Heart (tissue), 3 donors: ENCODE measurements around the genes CDC42SE1, MLLT11, PIP5K1A and PI4KB.

DNA sequence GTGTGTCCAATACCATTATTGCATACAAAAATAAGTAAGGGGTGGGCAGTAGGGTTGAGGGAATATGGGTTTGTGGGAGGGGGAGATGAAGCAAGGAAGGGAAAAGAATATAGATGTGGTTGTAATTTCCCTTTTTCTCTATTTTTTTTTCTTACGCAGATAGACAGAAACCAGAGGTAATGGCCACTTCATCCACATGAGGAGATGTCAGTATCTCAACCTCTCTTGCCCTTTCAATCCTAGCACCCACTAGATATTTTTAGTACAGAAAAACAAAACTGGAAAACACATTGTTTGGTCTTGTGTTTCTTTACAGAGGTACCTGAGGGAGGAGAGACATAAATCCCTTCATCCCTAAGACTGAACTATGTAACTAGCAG, 2.7 kb downstream of the C1orf56 start:
- RAMPAGE, long total RNA, 2 experiments, result no peak in any of the 2 experiments

DNA sequence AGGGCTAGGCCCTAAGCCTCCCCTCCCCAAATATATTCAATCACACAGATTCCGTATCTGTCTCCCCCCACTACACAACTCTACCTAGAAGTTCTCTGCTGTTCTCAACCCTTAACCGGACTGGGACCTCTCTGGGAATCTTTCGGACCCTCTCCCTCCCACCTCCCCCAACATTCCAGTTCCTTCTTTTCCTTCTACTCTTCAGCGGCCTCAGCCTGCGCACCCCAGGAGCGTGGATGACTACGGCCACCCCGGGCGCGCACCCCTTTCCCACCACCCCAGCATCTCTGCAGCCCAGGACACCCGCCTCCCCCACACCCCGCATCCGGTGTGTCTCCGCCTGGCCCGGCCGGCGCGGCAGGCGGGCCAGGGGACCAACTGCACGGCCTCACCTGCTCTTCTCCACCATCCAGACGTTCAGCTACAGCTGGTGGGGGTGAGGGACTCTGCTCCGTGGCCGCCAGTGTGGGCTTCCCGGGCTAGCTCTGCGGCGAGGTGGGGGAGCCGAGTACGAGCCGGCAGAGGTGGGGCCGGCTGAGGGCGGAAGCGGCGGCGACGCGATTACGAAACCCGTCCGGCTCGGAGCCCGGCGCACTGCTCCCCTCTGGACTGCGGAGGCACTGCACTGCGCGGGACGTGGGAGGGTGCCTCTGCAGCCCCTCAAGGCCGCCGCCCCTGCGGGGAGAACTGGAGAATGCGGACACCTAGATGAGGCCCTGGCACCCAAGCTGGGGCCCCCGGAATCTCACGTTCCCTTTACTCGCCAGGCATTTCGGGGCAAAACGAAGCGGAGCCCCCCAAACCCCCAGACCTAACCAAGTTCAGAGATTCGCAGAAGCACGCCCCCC, at the start of gene CDC42SE1:
CDC42SE1 (minus strand) TSS at position 536 of the 848 bp plus-strand sequence.
- RAMPAGE, long total RNA, 2 experiments, result start-site peak on the minus strand in 2 of 2 experiments, centred at positions 510 to 511 of the sequence, 838 to 1,173 reads per replicate

DNA sequence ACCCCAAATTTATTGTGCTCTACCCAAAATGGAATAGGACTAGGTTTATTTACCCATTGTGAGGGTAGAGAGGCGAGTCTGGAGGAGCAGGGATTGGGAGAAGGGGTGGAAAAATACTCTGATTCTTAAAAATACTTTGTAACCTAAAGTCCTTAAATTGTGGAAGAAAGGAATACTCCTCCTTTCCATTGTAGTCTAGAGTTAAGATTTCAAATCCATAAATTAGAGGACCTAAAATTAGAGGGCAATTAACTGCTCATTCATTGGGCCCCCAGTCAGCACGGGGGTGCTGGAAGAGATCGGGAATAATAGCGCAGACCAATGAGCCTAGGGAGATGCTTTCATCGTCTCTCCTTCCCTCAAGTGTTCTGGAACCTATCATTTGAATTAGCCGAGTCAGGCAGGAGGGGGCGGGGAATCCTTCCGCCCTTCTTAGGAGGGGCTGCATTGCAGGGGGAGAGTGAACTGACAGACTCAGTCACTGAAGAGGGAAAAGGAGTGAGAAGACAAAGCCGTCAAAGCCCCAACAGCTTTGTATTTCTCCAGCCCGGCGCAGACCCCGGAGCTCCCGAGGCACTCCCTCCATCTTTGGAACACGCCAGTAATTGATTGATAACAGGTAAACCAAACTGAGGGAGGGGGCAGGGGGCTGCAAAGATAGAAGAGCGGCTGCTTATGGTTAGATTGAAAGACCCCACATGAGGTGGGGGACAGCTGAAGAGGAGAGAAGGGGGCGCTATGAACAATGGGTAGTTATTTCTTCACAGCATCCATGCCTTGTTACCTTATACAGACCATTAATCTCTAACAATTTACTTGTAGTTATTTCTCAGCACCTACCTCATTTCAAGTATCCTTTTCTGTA, at the start of gene MLLT11:
MLLT11 (plus strand) TSS at position 463 of the 865 bp plus-strand sequence.
- RAMPAGE, long total RNA, 2 experiments, result start-site peak on the plus strand in 2 of 2 experiments, centred at positions 433 to 485 of the sequence, 291 to 1,512 reads per replicate

DNA sequence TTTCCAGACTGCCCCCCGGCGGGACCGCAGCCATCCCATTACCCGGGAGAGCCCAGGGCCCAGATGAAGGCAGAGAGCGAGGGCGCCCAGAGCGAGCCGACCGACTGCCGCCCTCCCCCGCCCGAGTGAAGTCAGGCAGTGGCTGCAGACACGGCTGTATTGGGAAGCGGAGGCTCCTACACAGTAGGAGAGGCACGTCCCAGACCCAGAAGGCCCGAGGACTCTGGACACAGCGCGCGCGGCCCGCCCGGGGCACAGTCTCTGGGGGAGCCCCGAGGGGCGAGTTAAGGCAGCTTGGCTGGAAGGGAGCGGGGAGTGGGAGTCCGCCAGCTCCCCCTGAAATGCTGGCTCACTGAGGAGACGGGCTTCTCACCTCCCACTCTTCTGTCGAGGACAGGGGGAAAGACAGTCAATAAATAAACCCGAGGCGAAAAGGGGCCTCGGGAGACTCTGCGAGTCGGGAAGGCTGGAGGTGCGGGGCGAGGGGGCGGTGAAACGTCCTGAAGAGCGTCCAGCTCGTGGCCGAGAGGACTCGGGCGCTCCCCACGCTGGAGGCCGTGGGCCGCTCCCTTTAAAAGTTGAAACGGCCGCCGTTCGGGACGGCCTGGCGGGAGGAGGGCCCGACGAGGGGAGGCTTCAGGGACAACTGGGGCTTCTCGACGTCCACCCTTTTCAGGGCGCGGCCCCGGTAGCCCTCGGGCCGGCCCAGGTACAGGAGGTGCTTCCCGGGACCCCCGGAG, 14.3 kb downstream of the SEMA6C start:
- RAMPAGE, long total RNA, 2 experiments, result no peak in any of the 2 experiments

DNA sequence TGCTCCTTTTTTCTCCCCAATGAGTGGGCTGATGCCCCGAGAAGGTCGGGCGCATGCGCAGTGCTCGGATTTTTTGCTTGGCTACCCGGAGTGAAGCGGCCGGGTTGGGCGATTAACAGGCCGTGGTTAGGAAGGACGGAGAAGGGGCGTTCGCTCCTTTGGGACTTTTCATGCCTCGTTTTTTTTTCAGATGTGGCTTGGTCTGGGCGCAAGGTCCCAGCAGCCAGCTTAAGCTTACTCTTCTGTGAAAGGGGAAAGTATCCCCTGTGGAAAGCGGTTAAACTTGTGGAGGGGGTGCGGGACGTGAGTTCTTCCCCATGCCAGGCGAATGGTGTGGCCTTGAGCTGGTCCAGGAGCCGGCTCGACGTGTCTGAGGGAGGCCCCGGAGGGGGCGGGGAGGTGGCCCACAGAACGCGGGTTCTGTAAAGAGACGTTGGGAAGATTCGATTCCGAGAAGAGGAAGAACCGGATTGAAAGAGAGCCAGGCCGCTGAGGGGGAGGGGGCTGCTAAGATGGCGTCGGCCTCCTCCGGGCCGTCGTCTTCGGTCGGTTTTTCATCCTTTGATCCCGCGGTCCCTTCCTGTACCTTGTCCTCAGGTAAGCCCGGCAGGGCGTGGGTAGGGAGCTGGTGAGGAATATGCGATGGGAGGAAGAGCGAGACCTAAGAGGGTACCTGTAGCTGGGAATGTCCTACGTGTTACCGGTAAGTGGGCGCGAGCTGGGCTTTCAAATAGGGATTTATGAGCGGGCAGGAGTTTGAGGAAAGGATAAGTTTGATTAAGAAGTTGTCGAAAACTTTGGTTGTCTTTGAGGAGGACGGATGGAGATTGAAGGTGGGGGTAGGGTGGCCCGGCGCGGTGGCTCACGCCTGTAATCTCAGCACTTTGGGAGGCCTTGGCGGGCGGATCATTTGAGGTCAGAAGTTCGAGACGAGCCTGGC, at the start of gene PIP5K1A:
PIP5K1A (plus strand) TSS at position 68 of the 940 bp plus-strand sequence.
- RAMPAGE, long total RNA, 2 experiments, result start-site peak on the plus strand in 2 of 2 experiments, centred at positions 106 to 107 of the sequence, 88 to 662 reads per replicate

- RAMPAGE, long total RNA, 2 experiments, result no peak in any of the 2 experiments
These were observed 11.3 kb downstream of the PSMD4 start for GRCh38 chr1:151265796-151266262.

DNA sequence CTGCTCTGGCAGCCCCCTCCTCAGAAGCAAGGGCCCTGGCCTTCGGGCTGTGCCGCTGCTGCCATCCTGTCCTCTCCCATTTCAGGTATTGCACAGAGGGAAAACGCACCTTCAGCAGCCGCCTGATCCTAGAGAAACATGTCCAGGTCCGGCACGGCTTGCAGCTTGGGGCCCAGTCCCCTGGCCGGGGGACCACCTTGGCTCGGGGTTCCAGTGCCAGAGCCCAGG, 8.2 kb downstream of the ZNF687 start:
- RAMPAGE, long total RNA, 2 experiments, result no peak in any of the 2 experiments

DNA sequence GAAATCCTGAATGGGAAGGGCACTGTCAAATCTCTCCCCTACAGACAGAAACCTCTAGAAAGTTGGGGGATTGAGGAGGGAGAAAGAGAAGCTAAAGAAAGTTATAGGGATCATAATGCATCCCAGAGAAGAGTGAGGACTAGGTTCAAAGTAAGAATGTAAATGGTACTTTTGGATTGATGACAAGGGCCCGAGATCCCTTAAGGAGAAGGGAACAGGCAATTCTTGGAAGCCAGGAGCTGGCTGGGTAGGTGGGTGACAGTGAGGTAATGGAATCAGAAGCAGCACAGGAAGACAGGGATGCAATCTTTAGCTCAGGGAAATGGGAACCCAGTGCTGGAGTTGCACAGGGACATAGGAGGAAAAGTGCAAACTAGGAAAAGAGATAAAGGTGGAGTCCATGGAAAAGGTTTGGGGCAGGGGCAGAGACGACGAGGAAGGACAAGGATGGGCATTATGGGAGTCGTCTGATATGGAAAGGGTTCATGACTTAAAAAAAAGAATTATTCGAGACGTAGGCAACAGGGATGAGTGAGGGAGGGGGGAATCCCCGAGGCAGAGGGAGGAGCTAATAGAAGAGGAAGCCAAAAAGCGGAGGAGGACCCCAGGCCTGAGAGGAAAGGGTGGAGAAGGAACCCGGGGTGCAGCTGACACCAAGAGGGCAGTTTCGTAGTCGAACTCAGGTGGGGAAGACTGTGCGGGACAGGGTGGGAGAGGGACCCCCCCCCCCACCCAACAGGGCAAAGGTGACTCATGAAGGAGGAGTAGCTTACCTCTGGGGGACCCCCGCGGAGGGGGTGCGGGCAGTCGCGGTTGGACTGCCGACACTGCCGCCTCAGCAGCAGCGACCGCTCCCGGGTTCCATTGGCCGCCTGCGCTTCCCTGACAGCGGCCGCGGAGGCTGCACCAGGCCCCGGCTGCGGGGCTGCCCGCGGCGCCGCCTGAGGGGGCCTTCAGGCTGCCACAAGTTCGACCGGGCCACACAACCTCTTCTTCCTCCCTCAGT, at the start of gene PI4KB:
PI4KB (minus strand) TSS at position 919 of the 1,006 bp plus-strand sequence.
- RAMPAGE, long total RNA, 2 experiments, result start-site peak on the minus strand in 1 of 2 experiments, centred at position 913 of the sequence, 192 reads per replicate

GRCh38 chr1:151405816-151406260, 6.5 kb downstream of the PSMB4 start:
- RAMPAGE, long total RNA, 2 experiments, result no peak in any of the 2 experiments

- RAMPAGE, long total RNA, 2 experiments, result no peak in any of the 2 experiments
These were observed 2.3 kb upstream of the CGN start for GRCh38 chr1:151508907-151509310.

DNA sequence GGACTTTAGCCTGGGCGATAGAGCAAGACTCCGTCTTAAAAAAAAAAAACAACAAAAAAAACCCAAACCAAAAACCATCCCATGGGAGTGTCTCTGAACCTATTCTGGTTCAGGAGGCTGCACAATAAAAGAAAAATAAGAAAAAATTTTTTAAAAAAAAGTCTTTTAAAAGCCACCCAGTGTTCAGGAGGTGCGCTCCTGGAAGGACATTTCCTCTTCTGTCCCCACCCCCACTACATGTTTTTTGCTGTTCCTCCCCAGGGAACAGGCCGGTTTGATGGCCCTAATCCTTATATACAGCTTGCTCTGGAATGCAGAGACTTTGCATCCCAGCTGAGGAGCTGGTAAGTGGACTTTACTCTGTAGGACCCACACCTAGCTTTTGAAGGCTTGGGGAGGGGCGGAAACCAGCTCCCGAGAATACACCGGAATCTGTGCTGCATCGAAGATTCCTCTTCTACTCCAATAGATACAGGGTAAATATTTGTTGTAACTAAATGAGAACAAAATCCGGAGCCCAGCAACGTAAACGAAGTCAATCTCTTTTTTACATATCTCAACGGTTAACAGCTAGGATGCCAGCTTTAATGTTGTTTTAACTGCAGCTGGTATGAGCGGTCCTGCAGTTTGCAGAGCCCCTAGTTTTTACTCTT, 1.2 kb upstream of the CGN start:
- RAMPAGE, long total RNA, 2 experiments, result no peak in any of the 2 experiments

- RAMPAGE, long total RNA, 2 experiments, result no peak in any of the 2 experiments
These were observed 2.7 kb downstream of the CGN start for GRCh38 chr1:151513480-151514597.

DNA sequence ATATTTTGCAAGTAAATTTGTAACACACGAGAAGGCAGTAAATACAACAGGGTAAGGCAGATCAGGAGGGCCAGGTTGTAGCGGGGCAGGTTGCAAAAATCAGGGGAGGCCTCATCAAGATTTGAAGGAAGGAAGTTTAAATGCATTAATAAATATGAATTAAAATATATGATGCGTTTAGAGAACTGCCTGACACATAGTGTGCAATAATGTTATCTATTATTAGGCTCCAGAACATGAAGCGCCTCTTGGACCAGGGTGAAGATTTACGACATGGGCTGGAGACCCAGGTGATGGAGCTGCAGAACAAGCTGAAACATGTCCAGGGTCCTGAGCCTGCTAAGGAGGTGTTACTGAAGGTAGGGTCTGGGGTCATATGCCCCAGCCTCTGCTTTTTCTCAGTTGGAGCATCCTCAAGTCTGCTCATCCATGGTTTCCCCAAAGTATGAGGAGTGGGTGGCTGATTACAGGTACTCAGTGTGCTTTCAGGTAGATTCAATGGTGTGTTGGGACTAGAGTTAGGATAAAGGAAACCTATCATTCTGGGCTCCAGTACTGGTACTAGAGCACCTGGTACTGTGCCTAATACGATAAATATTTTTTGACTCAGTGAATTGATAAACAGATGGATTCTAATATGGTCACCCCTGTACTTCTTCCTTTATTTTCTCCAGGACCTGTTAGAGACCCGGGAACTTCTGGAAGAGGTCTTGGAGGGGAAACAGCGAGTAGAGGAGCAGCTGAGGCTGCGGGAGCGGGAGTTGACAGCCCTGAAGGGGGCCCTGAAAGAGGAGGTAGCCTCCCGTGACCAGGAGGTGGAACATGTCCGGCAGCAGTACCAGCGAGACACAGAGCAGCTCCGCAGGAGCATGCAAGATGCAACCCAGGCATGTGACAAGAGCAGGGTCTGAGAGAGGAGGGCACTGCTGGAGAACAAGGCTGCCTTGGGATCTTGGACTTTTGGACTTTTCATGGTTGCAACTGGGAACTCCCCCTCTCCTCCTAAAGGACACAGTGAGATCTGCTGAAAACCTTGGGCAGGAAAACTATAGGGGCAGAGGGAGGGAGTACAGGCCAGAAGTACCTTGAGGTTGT, 13.2 kb downstream of the CGN start:
- RAMPAGE, long total RNA, 2 experiments, result no peak in any of the 2 experiments

GRCh38 chr1:151574877-151575476, 34.9 kb downstream of the TUFT1 start:
- RAMPAGE, long total RNA, 2 experiments, result no peak in any of the 2 experiments

GRCh38 chr1:151612664-151613228, 896 bp downstream of the SNX27 start:
- RAMPAGE, long total RNA, 2 experiments, result no peak in any of the 2 experiments

- RAMPAGE, long total RNA, 2 experiments, result no peak in any of the 2 experiments
These were observed 8.5 kb downstream of the SNX27 start for GRCh38 chr1:151620248-151620780.

DNA sequence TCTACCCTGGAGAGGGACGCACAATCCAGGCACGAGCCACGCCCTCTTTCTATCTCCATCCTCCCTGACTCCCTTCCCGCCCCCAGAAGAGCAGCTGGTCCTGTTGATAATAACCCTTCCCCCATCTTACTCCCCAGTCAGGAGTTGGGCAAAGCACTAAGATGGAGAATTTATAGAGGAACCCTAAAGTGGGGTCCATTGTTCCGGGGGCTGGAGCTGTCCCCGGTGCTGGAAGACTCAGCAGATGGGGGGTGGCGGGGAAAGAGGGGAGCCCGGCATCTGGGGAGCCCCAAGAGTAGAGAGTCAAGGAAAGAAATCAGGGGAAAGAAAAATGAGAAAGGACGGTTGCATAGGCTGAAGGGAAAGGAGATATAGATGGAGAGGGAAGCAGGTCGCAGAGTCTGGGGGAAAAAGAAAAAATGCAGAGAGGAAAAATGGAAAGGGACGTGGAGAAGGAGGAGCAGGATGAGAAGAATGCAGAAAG, 327 bp upstream of the CELF3 start:
- RAMPAGE, long total RNA, 2 experiments, result no peak in any of the 2 experiments

- RAMPAGE, long total RNA, 2 experiments, result no peak in any of the 2 experiments
These were observed 8.2 kb downstream of the RIIAD1 start for GRCh38 chr1:151729469-151729989.

DNA sequence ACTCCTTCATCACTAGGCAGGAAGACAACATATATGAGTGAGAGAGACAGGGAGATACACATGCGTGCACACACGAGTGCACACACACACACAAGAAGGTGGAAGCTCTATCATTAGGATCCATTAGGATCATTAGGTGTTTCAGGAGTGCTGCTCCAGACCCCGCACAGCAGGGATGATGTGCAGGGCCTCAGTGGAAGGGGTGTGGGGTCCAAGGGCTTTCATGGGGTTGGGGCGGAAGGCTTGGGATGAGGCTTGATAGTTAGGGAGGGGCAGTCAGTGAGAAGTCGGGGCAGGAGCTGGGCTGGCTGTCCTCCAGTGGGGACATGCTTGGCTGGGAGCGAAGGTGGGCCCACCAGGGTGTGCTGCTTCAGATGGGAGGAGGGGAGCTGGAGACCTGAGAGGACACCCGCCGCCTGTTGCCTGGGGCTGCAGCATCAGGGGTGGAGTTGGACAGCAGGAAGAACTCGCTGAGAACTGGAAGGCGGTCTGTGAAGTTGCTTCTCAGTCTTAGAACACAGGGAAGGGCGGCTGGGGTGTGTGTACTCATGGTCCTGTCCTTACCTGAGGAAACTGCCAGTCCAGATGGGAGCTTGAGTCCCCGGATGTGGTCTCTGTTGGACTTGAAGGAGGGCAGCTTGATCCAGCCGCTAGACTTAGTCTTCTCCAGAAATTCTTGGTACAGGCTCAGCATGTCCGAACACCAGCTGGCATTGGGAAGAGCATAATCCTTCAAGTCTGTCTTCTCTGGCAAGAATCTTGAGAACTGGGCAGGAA, 1.6 kb downstream of the THEM5 start:
- RAMPAGE, long total RNA, 2 experiments, result no peak in any of the 2 experiments

DNA sequence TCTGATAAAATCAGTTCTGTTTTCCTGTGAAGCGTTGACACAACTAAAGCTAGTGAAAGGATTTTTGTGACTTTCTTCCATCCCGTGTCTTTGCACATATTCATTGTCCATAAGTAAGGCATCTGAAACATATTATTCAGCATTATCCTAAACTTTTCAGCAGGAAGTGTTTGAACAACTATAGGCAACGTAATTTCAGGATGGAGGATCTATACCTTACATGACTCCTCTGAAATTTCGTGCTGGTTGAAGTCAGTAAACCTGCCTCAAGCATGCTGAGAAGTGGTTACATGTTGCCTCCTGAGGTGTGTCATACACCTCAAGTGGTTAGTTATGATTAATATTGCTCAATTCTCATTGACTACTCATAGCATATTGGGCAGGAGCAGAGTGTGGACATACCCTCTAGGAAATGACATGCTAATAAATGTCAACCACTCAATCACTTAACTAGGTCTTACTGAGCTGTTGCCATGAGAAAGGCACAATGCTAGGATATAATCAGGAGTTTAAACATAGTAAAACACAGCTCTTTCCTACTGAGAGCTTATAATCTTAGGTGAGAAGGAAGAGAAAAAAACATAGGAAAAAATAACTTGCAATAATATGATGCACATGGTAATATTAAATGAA, 37.0 kb upstream of the THEM4 start:
- RAMPAGE, long total RNA, 2 experiments, result no peak in any of the 2 experiments